A549 (cell line): ENCODE results near the genes NFX1, FAM219A and CNTFR.

DNA sequence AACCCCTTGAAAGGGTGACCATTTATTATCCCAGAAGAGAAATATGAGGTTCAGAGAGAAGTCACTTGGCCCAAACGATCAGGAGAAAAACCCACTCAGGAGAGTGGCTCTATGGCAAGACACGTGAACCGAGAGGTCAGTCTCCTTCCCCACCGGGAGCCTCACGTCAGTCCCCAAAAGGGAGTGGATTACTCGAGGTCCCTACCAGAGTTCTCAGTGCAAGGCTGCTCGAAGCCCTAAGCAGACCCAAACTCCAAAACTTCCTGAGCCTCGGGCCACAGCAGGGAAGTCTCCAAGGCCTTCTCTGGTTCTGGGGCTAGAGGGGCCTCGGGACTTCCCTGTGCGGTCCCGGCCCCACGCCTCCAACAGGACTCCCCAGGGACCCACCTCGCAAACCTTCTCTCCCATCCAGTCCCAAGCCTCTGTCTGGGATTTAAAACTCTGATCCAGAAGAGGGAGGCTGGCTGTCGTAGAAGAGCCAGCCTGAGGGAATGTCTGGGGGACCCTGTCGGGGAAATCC, 882 bp downstream of the B4GALT1 start:
- PRO-cap = no peak
CAGE:
- cytosol, long polyA plus RNA = no peak
- long polyA plus RNA = no peak
- nucleus, long polyA plus RNA = no peak

DNA sequence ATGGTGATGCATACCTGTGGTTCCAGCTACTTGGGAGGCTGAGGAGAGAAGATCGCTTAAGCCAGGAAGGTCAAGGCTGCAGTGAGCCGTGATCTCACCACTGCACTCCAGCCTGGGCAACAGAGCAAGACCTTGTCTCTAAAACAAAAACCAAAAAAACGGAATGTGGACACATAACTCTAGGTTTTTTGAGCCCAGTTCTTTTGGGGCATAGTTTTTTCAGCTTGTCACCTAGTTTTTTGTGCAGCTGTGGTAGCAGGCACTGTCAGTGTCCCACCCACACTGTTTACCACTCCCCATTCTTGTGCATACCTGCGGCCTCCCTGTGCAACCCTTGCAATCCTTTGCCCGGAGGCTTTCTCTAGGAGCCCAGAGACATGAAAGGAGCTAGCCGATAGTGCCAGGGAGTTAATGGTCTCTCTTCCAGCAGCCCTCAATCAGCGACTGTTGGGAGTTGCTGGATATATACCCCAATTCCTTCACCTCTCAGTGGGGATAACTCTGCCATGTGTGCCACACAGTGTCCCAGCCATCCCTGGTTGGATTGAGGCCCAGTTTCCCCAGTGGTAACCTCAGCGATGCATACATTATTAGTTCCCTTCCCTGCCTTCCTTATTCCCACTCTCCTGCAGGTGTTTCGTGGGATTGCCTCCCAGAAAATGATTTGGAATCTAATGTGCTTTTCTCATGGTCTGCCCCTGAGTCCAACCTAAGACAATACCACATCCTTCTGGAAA, 8.6 kb upstream of the SPINK4 start:
- PRO-cap = no peak
CAGE:
- cytosol, long polyA plus RNA = no peak
- long polyA plus RNA = no peak
- nucleus, long polyA plus RNA = no peak

GRCh38 chr9:33256744-33257229, 7.7 kb downstream of the BAG1 start:
- PRO-cap = no peak
CAGE:
- cytosol, long polyA plus RNA = no peak
- long polyA plus RNA = no peak
- nucleus, long polyA plus RNA = no peak

- PRO-cap = no peak
CAGE:
- cytosol, long polyA plus RNA = no peak
- long polyA plus RNA = no peak
- nucleus, long polyA plus RNA = no peak
Measured at GRCh38 chr9:33265531-33266302, 868 bp downstream of the CHMP5 start.

DNA sequence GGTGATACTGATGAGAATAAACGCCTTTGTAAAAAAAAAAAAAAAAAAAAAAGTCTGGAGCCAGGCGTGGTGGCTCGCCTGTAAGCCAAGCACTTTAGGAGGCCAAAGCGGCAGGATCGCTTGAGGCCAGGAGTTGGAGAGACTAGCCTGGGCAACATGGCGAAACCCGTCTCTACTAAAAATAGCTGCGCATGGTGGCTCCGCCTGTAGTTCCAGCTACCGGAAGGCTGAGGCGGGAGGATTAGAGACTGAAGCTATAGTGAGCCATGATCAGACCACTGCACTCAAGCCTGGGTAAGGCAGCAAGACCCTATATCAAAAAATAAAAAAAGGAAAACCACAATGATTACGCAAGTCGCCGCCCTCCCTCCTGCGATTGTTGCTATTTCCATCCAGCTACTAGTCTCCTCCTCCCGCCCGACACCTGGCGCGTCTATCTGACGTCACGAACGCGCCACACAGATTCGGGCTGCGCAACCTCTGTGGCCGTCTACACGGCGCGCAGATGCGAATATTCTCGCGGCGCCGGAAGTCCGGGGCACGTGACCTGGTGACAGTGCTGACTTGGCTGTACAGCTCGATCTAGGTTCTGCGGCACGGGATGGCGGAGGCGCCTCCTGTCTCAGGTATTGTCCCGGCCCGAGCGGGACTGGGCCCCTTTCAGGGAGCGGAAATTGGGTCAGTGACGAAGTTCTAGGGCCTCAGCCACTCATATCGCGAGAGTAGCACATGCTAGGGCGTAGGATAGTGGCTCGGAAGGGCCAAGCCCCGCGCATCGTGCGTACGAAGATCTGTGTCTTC, at the start of gene NFX1:
TSS of gene NFX1 (plus strand) at position 545 of the 801 bp plus-strand sequence.
- PRO-cap = bidirectional peak, plus-strand start at position 587 of the sequence, minus-strand start at position 307 of the sequence
CAGE:
- cytosol, long polyA plus RNA = no peak
- long polyA plus RNA = no peak
- nucleus, long polyA plus RNA = start-site peak on the plus strand centred at position 565 of the sequence, 49 bp wide, 260 and 92 reads in 2 replicates

- PRO-cap = no peak
CAGE:
- cytosol, long polyA plus RNA = no peak
- long polyA plus RNA = no peak
- nucleus, long polyA plus RNA = no peak
Measured at GRCh38 chr9:33295517-33296093, 5.3 kb downstream of the NFX1 start.

DNA sequence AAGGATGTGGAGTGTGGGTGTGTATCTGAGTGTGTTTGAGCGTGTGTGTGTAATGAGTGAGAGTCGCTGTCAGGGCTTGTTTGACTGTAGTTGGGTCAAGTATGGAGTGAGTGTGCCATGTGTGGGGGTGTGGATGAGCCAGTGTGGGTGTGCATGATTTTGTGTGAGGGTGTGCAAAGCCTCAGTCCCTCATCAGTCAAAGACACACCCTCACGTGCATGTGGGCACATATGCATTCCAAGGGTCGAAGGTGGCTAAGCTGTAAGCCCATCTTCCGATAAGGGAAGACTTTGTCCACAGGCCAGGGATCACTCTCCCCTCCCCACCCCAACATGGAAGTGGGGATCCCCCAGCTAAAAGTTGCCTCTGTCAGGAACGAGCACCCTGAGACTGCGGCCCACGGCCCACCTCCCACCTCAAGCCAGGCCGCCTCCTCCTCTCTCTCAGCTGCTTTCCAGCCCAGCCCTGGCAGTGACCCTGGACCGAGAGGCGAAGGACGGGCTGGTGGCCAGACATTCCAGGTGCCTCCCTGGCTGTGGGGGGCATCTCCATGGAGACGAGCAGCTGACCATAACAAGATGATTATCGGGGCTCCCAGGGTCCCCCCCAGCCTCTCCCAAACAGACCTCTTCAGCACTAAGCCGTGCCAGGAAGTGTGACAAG, 12.8 kb downstream of the AQP3 start:
- PRO-cap = no peak
CAGE:
- cytosol, long polyA plus RNA = no peak
- long polyA plus RNA = no peak
- nucleus, long polyA plus RNA = no peak

- PRO-cap = no peak
CAGE:
- cytosol, long polyA plus RNA = no peak
- long polyA plus RNA = no peak
- nucleus, long polyA plus RNA = no peak
Measured at GRCh38 chr9:33441527-33442566, 5.5 kb downstream of the AQP3 start.

- PRO-cap = no peak
CAGE:
- cytosol, long polyA plus RNA = no peak
- long polyA plus RNA = no peak
- nucleus, long polyA plus RNA = no peak
Measured at GRCh38 chr9:33523367-33523883, 626 bp upstream of the ANKRD18B start.

- PRO-cap = no peak
CAGE:
- cytosol, long polyA plus RNA = no peak
- long polyA plus RNA = no peak
- nucleus, long polyA plus RNA = no peak
Measured at GRCh38 chr9:33762005-33762673, 33.2 kb upstream of the PRSS3 start.

DNA sequence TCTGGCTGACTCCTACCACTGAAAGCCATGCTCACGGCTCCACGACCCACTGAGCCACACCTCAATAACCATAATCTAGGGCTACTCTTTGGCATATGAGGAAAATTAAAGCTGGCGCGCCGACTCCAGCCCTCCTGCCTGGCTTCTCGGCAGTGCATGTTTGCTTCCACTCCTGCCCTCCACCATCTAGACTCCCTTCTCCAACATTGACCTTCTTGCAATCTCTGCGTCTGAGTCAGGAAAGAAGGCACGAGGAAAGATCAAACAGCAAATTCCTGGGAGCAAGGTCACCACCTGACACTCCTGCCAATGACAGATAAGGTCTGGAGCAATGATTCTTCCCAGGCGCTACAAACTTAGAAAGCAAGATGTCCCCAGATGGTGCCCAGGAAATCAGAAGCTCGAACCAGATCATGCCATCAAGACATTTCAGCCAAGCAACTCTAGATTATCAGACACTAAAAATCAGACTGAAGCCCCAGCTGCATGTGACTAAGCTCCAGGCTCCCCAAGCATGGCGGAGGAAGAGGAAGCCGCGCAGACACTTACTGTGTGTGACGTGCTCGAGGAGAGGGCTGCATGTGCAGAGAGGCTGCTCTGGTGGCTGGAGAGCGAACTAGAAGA, 115.2 kb downstream of the UBE2R2 start:
- PRO-cap = no peak
CAGE:
- cytosol, long polyA plus RNA = no peak
- long polyA plus RNA = no peak
- nucleus, long polyA plus RNA = no peak

DNA sequence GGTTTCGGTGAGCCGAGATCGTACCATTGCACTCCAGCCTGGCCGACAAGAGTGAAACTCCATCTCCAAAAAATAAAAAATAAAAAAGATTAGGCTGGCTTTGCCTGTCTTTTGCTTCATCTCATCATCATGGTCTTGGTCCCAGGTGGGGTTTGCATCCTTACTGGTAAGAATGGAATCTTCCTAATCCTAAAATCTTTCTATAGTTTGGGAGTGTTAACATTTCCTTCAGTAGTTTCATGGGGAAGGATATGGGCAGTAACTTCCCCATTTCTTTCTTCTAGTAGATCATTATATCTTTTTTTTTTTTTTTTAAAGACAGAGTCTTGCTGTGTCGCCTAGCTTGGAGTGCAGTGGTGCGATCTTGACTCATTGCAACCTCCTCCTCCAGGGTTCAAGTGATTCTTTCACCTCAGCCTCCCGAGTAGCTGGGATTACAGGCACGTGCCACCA, 10.1 kb downstream of the UBAP1 start:
- PRO-cap = no peak
CAGE:
- cytosol, long polyA plus RNA = no peak
- long polyA plus RNA = no peak
- nucleus, long polyA plus RNA = no peak

- PRO-cap = no peak
CAGE:
- cytosol, long polyA plus RNA = no peak
- long polyA plus RNA = no peak
- nucleus, long polyA plus RNA = no peak
Measured at GRCh38 chr9:34193588-34194286, 14.9 kb downstream of the UBAP1 start.

DNA sequence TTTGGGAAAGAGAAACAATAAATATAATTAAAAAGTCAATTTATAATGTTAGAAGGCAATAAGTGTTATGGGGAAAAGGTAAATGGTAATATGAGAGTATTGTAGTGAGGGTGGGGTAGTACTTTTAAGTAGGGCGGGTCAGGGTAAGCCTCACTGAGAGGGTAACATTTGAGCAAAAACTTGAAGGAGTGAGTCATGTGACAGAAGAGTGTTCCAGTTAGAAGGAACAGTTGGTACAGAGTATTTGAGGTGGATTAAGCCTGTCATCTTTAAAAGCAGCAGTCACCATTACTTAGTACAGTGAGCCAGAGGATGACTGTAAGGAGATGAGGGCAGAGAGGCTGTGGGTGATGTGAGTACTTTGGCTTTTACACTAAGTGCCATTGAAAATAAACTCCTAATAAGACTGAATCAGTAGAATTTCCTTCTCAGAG, 54.8 kb downstream of the UBAP1 start:
- PRO-cap = no peak
CAGE:
- cytosol, long polyA plus RNA = no peak
- long polyA plus RNA = no peak
- nucleus, long polyA plus RNA = no peak

DNA sequence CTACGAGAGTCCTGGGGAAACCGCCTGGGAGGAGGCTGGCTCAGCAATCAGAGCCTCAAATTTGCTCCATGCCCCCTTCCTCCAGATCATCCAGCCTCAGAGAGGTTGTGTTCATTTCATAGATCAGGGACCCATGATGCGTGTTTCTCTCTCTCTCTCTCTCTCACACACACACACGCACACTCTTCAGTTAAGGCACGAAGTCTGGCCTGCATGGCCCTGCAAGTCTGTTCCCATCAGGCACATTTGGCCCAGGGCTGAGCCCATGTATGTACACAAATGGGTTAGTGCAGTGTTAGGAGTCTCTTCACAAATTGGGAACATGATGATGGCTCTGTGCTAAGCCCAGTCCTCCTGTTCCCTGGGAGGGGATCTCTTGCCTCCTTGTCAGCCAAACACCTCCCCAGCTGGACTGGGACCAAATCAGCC, 6.8 kb downstream of the MYORG start:
- PRO-cap = no peak
CAGE:
- cytosol, long polyA plus RNA = no peak
- long polyA plus RNA = no peak
- nucleus, long polyA plus RNA = no peak

DNA sequence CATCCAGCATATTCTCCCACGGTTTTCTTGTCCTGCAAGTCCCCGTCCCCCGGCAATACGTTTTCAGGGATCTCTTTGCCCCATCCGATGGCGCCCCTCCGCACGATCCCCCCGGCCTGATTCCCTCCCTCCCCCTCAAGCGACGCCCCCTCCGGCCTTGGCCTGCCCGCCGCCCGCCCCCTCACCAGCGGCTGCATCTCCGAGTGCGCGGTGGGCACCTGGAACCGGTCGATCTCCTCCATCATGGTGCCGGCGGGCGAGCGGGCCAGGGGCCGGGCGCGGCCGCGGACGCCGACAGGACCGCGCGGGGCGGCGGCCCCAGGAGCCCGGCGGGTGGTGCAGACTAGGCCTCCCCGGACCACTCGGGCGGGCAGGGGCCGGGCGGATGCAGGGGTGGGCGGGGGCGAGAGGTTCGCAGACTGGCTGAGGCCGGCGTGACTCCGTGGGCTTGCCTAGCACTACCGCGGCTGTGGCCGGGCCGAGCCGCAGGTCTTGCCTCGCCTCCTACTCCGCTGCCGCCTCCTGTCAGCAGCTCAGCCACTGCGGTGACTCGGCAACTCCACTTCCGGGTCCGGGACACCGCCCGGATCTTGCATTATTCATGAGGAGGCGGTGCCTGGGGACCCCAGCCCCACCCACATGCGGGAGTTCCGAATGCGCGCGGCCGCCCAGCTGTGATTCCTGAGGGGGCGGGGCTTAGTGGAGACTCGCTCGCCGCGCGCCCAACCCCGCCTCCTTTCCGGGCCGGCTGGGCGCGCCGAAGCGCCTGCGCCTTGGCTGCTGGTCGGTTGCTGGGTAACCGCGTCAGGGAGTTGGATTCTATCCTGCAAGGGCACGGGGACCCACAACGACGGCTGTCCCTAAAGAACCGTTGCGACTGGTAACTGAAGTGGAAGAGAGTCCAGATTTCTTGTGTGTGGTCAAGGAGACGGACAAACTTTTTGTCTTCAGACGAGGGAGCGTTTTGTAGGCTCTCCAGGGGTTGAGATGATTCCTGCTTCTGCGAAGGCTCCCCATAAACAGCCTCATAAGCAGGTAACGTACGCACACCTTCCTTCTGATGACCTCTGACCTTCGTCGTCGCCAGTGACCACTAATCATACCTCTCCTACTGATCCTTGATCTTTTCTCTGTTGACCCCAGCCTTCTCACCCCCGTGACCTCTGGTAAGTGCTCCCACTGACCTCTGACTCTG, at the start of gene FAM219A:
TSS of gene FAM219A (minus strand) at position 552 of the 1,195 bp plus-strand sequence.
- PRO-cap = bidirectional peak, plus-strand start at position 786 of the sequence, minus-strand start at position 552 of the sequence
CAGE:
- cytosol, long polyA plus RNA = no peak
- long polyA plus RNA = no peak
- nucleus, long polyA plus RNA = no peak

- PRO-cap = no peak
CAGE:
- cytosol, long polyA plus RNA = no peak
- long polyA plus RNA = no peak
- nucleus, long polyA plus RNA = no peak
Measured at GRCh38 chr9:34560190-34560736, 29.3 kb downstream of the CNTFR start.

GRCh38 chr9:34562845-34563539, 26.5 kb downstream of the CNTFR start:
- PRO-cap = no peak
CAGE:
- cytosol, long polyA plus RNA = no peak
- long polyA plus RNA = no peak
- nucleus, long polyA plus RNA = no peak

DNA sequence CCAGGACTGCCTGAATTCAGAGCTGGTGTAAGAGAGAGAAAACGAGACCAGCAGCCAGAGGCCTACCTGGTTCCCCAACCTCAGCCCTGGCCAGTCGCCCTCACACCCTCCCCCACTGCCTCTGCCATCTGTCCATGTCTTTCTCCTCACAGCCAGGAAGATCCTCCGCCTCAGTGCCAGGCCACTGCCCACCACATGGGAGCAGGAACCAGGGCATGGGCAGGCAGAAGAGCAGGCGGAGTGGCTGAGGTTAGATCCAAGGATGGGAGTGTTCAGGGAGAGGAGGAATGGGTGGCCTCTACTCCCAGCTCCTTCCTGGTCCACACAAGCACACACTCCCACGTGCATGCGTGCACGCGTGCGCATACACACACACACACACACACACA, 18.3 kb downstream of the CNTFR start:
- PRO-cap = no peak
CAGE:
- cytosol, long polyA plus RNA = no peak
- long polyA plus RNA = no peak
- nucleus, long polyA plus RNA = no peak

DNA sequence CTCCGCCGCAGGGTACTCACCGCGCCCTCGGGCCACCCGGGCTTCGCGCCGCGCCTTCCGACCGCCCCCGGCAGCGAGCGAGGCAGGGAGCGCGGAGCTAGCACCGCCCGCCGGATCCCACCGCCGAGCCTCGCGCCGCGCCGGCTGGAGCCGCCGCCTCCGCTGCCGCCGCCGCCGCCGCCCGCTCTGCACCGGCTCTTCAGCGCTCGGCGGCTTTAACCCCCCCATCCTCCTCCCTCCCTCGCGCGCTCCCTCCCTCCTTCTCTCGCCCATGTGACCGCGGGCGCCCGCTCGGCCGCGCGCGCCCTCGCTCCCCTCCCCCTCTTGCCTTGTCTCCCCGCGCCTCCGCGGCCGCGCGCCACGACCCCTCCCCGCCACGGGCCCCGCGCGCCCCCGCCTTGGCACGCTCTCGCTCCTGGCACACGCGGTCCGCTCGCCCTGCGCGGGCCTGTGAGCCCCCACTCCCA, at the start of gene CNTFR:
TSS of gene CNTFR (minus strand) at position 190 of the 467 bp plus-strand sequence.
- PRO-cap = no peak
CAGE:
- cytosol, long polyA plus RNA = no peak
- long polyA plus RNA = no peak
- nucleus, long polyA plus RNA = no peak